Astrocyte (in vitro differentiated cells and primary cell): Measurements from ENCODE around the genes TRMT10B, EXOSC3 and IGFBPL1.

DNA sequence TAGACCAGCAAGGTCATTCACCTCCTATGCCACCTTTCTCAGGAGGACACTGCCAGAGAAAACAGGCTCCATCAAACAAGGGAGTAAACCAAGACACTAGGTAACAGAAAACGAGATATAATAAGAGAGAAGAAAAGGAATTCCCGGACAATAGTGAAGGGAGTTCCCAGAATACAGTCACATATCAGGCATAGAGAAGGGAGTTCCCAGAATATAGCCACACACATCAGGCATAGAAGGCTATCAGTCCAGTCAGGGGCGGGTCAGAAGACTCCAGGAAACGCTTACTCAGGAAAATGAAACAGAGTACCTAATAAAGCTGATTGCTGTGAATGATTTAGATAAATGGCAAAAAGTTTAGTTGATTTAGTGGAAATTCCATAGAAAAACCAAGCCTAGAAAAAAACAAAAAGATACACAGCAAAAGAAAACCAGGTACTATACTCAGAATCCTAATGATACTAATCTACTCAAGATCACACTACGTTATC lies 4.9 kb downstream of the TOMM5 start:
- PRO-cap = no peak
- RRBS, 2 experiments = no CpG with 5 or more reads among the region's 5 CpGs

DNA sequence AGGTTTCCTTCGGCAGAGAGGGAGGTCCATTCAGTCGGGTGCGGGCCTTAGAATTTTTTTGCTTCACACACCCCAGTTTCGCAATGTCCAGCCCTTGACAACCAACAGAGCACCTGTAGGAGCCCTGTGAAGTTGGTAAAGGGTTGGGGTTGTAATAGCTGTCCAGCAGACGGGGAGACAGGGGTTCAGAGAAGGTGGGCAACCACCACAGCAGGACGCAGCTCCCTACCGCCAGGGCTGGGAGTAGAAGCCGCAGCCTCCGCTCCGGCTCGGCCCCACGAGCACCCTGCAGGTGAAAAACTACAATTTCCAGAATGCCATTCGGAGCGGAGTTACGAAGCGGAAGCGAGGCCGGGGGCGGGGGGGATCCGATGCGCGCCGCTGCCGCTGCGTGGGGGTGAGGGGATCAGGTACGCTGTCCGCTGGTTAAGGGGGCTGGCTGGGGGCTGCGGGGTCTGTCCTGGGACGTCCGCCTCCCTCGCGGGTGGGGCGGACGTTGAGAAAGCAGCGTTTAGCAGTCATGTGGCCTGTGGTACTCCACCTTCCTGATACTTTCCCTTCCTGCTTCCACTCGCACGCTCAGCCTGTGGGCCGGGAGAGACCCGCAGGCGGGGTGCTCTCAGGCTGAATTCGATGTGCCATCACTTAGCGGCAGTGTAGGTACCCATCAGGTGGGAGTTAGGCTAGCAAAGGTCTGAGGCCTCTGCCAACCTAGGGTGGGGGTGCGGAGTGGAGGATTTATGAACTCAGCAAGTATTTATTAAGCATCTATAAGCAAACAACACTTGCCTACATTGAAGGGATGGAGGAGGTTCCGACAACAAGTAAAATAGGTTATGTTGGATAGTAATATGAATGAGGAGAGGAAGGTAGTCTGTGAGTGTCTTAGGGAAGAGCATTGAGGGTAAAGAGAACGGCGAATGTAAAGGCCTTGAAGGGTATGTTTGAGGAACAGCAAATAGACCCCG lies at the start of gene TRMT10B:
TSS of gene TRMT10B (plus strand) at position 363 of the 968 bp plus-strand sequence.
- PRO-cap = bidirectional peak, plus-strand start at position 570 of the sequence, minus-strand start at position 269 of the sequence
- RRBS, 2 experiments = 0 to 2% methylated on average over 6 of the region's 47 CpGs

GRCh38 chr9:37784391-37785524 lies at the start of gene EXOSC3:
EXOSC3 (minus strand) TSS chr9:37785064.
- PRO-cap = no peak
- RRBS, 2 experiments = under 1 to 2% methylated on average over 41 to 53 of the region's 79 CpGs

GRCh38 chr9:37827963-37828654 lies 27.5 kb downstream of the DCAF10 start:
- PRO-cap = no peak
- RRBS, 2 experiments = no CpG with 5 or more reads among the region's 6 CpGs

- PRO-cap = no peak
- RRBS, 2 experiments = no CpG with 5 or more reads among the region's 17 CpGs
Measured at GRCh38 chr9:37953662-37954621, 50.0 kb upstream of the SLC25A51 start.

DNA sequence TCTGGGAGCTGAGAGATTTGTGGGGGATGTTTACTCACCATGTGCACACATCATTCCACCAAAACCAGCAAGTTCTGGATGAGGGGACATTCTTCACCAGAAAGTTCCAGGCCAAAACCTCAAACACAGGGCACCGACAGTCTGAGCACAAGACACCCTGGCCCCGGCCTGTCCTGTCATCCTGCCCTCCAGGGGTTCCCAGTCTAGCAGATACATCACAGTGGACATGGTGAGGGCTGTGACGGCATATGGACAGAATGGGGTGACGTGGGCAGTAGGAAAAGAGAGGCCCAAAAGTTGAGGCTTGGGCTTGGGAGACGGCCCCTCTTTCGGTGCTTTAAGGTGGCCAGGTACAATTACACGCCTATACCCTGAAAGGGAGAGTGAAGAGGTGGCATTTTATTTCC lies 64.1 kb downstream of the SHB start:
- PRO-cap = no peak
- RRBS, 2 experiments = no CpG with 5 or more reads among the region's 7 CpGs

GRCh38 chr9:38010539-38010890 lies 58.5 kb downstream of the SHB start:
- PRO-cap = no peak
- RRBS, 2 experiments = no CpG with 5 or more reads among the region's 6 CpGs

DNA sequence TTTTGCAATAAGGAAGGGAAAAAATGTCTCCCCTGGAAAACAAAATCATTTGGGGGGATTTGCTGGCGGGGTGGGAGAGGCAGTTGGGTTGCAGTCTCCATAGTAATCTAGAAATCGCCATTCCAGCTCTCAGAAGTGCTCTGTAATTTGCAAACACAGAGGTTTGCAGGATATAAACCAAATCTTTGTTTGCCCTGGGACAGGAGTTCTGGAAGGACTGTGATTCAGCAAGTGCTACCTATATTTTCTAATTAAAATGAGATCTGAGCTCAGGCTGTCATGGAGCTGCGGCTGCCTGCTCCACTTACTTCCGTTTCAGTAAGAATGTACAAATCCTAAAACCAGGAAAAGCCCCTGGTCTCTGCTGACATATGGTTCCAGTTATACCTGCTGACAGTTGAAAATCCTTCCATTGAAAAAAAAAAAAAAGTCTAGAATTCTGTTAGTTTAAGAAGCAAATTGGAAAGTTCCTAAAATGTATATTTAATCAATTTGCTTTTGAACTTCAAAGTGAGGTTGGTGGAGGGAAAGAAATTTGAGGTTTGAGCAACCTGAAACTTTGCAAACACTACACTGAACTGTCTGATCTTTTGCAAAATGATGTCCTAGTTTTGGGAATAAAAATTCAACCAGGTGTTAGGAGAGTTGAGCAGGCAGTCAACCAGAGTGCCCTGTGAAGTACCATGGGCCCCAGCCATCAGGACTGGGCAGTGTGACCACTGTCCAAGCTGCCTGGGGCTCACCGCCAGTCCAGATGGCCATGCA lies 50.8 kb downstream of the SHB start:
- PRO-cap = no peak
- RRBS, 2 experiments = no CpG with 5 or more reads among the region's 5 CpGs

- PRO-cap = no peak
- RRBS, 2 experiments = no CpG with 5 or more reads among the region's 18 CpGs
Measured at GRCh38 chr9:38032097-38032954, 36.7 kb downstream of the SHB start.

DNA sequence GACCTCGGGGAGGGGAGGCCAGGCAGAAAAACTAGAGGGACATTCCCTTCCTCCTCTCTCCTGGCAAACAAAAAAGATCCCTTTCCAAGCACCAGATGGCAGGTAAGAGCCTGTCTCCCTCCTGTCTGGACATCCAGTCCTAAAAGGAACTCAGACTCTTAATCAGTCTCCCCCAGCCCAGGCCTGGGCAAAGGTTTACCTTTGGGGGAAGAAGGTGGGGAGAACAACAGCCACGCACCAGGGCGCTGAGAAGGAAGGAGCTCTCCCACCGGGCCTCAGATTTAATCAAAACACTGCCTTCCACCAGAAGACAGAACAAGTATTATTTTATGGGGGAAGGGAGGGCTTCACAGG lies 2.4 kb downstream of the SHB start:
- PRO-cap = no peak
- RRBS, 2 experiments = no CpG with 5 or more reads among the region's 4 CpGs

DNA sequence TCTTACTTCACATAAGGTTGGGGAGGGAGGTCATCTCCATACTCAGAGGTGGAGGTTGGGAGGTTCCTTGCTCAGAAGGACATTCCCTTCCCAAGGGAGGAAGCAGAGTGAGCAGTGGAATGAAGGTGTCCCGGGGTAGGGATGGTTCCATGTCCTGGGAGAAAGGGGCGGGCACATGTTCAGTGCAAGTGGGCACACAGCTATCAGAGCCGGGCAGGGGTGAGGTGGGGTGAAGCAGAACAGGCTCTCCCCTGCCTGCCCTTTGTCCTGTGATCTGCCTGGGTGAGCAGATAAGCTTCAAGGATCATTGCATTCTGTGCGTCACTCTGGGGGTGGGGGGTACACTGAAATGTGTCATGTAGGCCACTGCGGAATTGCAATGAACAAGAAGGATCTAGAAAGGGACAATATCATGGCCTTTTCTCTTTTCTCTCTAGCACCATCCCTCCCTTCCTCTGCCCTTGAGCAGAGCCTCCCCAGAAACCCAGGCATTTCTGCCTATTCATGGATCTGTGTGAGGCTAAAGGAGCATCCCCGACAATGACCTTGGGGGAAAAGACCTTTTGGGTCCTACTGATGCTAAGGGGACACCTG lies 61.7 kb upstream of the SHB start:
- PRO-cap = no peak
- RRBS, 2 experiments = 54 to 74% methylated on average over 2 of the region's 6 CpGs

DNA sequence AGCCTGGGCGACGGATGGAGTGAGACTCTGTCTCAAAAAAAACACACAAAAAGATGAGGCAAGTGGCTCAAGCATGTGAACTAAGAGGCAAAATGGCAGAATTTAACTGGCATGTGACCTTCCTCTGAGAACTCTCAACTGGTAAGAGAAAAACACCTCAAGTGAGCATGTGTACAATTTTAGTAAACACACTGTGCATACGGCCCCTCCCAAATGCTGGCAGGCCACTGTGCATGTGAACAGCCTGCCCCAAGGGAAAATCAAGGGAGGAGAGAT lies 126.5 kb upstream of the SHB start:
- PRO-cap = no peak
- RRBS, 2 experiments = no CpG with 5 or more reads among the region's 3 CpGs

DNA sequence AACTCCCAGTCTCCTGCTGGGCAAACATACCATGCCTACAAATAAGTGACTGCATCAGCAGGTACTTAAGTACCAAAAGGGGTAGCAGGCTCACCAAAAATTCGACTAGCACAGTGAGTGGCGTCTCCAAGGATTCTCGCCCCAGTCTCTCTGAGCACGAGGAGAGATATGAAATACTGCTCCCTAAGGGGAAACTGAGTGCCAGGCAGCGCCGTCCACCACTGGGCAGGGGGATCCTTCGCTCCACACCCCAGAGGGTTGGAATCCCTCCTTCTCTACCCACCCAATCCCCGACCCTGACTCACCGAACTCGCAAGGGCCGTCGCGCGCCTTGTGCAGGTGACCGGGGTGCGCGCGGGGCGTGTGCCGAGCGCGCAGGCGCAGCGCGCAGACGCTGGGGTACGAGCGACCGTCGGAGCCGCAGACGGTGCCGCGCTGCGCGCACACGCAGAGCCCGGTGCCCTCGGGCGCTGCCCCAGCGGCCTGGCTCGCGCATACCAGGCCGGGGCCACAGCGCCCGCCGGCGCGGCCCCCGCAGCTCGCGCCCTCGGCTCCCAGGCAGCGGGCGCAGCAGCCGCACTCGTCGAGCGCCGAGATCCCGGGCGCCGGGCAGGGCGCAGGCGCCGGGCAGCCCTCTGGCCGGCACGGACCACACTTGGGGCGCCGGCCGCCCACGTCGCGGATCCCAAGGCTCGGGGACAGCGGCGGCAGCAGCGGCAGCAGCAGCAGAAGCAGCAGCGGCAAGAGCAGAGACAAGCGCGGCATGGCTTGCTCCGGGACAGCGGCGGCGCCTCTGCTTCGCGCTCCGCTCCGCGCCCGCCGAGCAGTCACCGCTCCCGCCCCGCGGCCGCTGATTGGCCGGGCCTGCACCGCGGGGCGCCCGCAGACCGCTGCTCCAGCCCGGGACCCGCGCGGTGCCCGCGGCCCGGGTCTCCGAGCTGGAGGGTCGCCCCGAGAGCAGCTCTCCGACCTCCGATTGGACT lies at the start of gene IGFBPL1:
TSS of gene IGFBPL1 (minus strand) at position 795 of the 983 bp plus-strand sequence.
- PRO-cap = no peak
- RRBS, 2 experiments = under 1 to 2% methylated on average over 40 to 62 of the region's 115 CpGs

- PRO-cap = no peak
- RRBS, 2 experiments = no CpG with 5 or more reads among the region's 1 CpG
Measured at GRCh38 chr9:40578035-40578546, 550.4 kb downstream of the FOXD4L6 start.

DNA sequence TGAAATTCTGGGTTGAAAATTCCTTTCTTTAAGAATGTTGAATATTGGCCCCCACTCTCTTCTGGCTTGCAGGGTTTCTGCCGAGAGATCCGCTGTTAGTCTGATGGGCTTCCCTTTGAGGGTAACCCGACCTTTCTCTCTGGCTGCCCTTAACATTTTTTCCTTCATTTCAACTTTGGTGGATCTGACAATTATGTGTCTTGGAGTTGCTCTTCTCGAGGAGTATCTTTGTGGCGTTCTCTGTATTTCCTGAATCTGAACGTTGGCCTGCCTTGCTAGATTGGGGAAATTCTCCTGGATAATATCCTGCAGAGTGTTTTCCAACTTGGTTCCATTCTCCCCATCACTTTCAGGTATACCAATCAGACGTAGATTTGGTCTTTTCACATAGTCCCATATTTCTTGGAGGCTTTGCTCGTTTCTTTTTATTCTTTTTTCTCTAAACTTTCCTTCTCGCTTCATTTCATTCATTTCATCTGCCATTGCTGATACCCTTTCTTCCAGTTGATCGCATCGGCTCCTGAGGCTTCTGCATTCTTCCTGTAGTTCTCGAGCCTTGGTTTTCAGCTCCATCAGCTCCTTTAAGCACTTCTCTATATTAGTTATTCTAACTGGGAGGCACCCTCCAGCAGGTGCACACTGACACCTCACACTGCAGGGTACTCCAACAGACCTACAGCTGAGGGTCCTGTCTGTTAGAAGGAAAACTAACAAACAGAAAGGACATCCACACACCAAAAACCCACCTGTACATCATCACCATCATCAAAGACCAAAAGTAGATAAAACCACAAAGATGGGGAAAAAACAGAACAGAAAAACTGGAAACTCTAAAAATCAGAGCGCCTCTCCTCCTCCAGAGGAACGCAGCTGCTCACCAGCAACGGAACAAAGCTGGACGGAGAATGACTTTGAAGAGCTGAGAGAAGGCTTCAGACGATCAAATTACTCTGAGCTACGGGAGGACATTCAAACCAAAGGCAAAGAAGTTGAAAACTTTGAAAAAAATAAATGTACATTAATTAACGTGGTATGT lies 121.6 kb downstream of the FOXD4L6 start:
- PRO-cap = no peak
- RRBS, 2 experiments = no CpG with 5 or more reads among the region's 19 CpGs

GRCh38 chr9:42307412-42307857 lies 124.0 kb downstream of the SPATA31A6 start:
- PRO-cap = no peak
- RRBS, 2 experiments = no CpG with 5 or more reads among the region's 2 CpGs

- PRO-cap = no peak
- RRBS, 2 experiments = no CpG with 5 or more reads among the region's 55 CpGs
Measured at GRCh38 chr9:62837141-62837983, 1647.5 kb downstream of the SPATA31A7 start.

- PRO-cap = no peak
- RRBS, 2 experiments = no CpG with 5 or more reads among the region's 5 CpGs
Measured at GRCh38 chr9:65143849-65144270, 141.1 kb downstream of the FOXD4L5 start.

- PRO-cap = no peak
- RRBS, 2 experiments = no CpG with 5 or more reads among the region's 16 CpGs
Measured at GRCh38 chr9:65386238-65386621, 101.2 kb upstream of the FOXD4L5 start.

DNA sequence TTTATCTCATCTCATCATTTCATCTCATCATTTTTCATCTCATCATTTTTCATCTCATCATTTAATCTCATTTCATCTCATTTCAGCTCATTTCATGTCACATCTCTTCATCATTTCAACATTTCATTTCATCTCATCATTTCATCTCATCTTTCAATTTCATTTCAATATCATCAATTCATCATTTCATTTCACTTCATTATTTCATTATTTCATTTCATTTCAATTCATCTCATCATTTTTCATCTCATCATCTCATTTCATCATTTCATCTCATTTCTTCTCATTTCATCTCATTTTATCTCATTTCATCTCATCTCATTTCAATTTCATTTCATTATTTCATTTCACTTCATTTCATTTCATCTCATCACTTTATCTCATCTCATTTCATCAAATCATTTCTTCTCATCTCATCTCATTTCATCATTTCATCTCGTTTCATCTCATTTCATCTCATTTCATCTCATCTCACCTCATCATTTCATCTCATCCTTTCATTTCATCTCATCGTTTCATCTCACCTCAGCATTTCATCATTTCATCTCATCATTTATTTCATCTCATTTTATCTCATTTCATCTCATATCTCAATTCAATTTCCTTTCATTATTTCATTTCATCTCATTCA lies 74.4 kb downstream of the FOXD4L4 start:
- PRO-cap = no peak
- RRBS, 2 experiments = no CpG with 5 or more reads among the region's 2 CpGs